Hematopoietic multipotent progenitor cell (in vitro differentiated cells): ENCODE measurements around a stretch of chr3.

DNA sequence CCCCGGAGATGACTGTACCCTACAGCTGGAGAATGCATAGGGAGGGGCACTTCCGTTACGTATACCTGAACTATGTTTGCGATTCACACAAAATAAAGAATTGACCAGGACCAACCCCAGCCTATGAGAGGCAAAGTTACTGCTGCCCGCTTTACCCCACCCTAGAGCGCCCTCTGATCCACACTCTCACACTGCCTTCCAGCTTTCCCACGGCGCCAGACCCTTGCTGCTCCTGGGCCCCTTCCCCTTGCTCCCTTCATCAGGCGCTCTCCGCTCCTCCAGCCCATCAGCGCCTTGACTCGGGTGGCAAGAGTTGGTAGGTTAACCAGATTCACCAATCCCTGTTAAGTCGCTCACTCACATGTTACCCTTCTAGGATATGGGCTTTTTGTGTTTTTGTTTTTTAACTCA is 96.8 kb downstream of the IGF2BP2 start:
- CAGE, long polyA plus RNA = no peak

DNA sequence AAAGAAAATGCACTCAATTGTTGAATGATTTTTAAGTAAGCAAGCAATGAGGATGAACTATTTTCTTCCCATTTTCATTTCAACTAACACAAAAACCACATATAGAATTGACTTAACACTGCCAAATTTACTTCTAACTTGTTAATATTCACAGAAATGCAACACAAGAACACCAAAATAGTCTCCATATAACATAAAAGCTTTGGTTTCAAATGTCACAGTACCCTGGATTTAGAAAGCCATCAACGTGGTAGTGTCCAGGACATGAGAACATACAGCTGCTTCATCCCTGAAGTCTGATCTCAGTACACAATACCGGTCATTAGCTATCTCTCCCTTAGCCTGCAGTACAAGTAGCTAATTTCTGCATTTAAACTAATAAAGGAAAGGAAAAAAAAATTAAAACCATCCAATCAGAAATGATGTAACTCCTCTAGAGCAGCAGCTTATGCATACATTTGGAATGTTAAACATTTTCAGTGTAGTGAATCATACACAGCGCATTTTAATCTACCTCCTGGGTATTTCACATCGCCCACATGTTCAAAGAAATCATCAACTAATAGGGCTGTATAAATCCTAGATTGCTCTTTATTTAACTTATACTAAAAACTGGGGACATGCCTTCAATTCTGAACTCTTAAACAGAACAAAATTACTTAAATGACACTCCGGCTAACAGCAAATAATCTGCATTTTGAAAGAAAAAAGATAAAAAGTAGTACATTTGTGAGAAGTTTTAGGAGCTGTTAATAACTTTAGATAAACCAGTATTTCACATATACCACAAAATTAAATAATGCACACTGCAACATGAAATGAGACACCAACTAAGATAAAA is 3.8 kb downstream of the IGF2BP2 start:
- CAGE, long polyA plus RNA = no peak

- CAGE, long polyA plus RNA = no peak
These were observed 1.4 kb downstream of the IGF2BP2 start for GRCh38 chr3:185823077-185824216.

DNA sequence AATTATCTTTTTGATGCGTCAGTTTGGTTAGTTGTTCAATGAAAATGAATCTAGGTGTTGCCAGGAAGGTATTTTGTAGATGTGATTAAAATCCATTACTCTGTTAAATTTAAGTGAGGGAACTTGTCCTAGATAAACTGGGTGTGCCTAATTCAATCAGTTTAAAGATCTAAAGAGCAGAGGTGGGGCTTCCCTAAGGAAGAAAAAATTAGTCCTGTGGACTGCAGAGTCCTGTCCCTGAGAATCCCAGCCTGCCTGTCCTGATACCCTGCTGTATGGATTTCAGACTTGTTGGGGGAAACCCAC is 13.1 kb upstream of the TRA2B start:
- CAGE, long polyA plus RNA = no peak

DNA sequence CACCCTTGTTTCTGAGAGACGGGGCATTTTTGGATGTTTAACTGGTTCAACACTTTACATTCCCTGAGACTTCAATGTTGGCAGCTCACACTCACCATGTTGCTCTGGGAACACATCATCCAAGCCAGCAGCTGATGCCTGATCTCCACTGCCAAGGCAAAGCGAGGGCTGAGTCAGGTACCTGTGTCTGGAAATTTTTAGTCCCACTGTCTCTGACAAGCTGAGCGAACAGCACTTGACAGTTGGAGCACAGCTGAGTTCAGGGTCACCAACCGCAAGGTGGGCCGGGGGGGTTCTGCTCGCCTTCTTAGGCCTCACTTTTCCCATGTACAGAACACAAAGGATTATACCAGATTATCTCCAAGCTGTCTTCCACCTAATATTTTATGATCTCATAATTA is 3.6 kb upstream of the DGKG start:
- CAGE, long polyA plus RNA = no peak

- CAGE, long polyA plus RNA = no peak
These were observed 2.2 kb downstream of the EIF4A2 start for GRCh38 chr3:186785486-186786112.

DNA sequence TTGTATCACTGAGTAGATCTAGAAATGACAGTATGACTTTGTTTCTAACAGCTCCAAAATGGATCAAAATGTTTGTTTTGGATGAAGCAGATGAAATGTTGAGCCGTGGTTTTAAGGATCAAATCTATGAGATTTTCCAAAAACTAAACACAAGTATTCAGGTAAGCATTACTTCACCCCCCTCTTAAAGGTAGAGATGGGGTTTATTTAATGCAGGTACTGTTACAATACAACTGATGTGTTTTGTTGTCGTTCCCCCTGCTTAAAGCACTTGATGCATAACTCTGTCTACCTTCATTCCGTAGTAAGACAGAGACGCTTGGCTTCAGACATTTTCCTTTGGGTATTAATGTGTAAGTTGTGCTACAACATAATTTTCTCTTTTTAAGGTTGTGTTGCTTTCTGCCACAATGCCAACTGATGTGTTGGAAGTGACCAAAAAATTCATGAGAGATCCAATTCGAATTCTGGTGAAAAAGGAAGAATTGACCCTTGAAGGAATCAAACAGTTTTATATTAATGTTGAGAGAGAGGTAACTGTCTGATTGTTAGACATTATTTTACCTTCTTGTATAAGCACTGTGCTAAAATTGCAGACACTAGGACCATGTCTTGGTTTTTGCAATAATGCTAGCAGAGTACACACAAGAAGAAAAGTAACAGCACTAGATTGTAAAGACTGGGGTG is 2.9 kb downstream of the EIF4A2 start:
- CAGE, long polyA plus RNA = no peak

- CAGE, long polyA plus RNA = no peak
These were observed 15.8 kb upstream of the RFC4 start for GRCh38 chr3:186822101-186822393.

- CAGE, long polyA plus RNA = start-site peak on the plus strand at chr3:186931338-186931372, 136 reads
These were observed 1.1 kb downstream of the ST6GAL1 start for GRCh38 chr3:186931155-186932183.

DNA sequence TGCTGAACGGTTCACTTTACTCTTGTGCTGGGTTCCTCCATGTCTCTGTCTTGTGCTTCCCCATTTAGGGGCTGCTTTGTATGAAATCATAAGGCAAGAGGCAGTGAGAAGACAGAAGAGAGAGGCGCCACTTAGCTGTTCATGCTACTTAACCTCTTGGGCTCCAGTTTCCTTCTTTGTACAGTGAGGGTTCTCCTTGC is 3.5 kb downstream of the ST6GAL1 start:
- CAGE, long polyA plus RNA = no peak

DNA sequence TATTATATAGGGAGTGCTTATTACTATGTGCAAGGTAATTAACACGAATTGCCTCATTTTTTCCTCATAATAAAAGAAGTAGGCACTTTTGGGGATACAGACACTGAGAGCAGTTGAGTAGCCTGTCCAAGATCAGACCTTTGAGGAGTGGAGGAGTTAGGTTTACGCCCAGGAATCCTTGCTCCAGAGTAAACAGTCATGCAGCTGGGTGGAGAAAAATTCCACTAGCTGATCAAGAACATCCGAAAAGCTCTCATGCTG is 53.2 kb downstream of the ST6GAL1 start:
- CAGE, long polyA plus RNA = no peak

DNA sequence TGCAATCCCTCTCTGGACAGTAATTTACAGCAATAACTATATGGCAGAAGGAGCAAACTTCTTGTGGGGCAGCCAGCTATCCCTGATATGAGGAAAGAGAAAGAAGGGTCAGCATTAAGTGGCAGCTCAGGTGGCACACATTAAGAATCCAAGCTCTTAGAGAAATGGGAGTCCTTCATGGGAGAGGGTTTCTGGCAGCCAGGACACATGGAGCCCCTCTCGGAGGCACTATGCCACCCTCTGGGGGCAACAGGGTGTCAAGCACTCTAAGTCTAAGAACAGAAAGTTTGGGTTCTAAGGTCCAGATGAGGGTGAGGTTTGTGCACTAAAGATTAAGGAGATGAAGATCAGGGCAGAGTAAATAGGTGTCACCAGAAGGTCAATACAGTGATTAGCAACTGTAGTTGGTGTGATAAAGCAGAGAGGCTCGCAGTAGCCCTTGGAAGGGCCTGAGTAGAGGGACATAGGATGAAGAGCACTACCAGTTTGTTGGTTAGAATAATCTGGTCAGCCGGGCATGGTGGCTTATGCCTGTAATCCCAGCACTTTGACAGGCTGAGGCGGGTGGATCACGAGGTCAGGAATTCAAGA is 89.3 kb downstream of the ST6GAL1 start:
- CAGE, long polyA plus RNA = no peak

DNA sequence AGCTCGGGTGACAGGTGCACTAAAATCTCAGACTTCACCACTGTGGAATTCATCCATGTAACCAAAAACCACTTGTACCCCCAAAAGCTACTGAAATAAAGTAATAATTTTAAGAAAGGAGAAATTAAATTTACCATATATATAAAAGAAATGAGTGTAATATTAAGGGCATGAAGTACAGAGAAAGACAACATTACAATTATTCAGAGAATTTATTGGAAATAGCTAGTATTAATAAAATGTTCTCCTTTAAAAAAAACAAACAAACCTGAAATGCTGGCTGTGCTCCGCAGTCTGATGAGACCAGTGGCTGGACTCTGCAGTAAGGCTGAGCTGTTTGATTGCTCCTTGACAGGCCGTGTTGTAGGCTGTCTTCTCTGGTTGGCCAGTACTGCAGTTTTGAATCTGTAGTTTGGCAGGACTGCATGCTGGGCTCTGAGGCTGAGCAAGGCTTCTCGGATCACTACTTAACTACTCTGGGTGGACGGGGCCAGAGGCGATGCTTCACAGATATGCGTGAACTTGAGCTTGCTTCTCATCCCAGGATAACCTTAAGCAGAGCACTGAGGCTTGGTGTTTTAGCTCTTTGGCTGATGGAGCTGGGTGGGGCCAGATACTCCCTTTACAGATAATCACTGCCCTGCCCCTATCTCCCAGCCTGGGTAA is 38.3 kb downstream of the RPL39L start:
- CAGE, long polyA plus RNA = no peak

GRCh38 chr3:187130705-187131326 is 8.5 kb downstream of the RPL39L start:
- CAGE, long polyA plus RNA = no peak

- CAGE, long polyA plus RNA = no peak
These were observed 2.1 kb downstream of the MASP1 start for GRCh38 chr3:187289431-187289850.

- CAGE, long polyA plus RNA = no peak
These were observed 1.1 kb downstream of the MASP1 start for GRCh38 chr3:187290453-187290921.

- CAGE, long polyA plus RNA = no peak
These were observed 1.1 kb upstream of the RTP4 start for GRCh38 chr3:187367058-187367457.

- CAGE, long polyA plus RNA = no peak
These were observed 9.8 kb downstream of the BCL6 start for GRCh38 chr3:187735394-187735882.

DNA sequence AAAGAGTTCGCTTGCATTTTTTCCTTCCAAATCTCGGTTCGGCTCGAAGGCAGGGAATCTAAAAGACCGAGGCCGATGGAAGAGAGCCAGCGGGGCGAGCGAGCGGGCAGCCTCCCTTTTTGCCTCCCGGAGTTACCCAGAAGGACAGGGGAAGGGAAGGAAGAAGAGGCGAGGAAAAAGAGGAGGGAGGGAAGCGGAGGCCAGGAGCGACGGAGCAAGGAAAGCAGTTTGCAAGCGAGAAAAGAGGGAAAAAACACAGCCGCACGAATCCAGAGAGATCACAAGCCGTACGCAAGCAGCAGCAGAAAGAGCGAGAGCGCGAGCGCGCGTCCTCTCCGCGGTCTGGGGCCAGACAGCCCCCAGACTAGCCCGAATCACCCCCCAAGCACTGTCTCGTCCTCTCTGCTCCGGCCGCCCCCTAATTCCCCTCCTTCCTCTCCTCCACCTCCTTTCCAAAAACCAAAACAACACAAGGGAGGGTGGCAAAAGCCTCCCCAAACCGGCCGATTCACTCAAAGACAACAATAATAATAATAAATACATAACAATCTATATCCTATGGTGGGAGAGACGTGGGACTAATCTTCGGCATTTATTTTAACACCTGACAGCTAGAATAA is 560 bp downstream of the BCL6 start:
- CAGE, long polyA plus RNA = no peak

GRCh38 chr3:187981934-187982666 is 171.9 kb upstream of the LPP start:
- CAGE, long polyA plus RNA = no peak